Measurements from ENCODE around the genes ATP12A and RPL21.

DNA sequence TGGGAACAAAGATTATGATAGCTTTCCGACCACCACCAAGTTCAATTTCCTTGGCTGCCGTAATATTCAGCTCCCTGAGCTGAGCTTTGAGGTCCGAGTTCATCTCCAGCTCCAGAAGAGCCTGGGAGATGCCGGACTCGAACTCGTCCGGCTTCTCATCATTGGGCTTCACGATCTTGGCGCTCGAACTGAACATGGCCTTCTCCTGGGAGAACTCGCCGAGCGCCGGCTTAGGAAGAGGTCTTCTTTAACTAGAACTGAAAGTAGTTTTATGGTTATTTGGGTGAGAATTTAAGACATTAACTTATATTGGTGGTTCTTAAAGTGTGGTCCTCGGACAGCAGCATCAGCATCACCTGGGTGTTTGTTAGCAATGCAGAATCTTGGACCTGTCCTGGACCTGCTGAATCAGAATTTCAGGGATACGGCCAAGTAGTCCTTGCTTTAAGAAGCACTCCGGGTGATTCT lies 24.9 kb upstream of the MICU2 start:
- PRO-cap, result no peak

DNA sequence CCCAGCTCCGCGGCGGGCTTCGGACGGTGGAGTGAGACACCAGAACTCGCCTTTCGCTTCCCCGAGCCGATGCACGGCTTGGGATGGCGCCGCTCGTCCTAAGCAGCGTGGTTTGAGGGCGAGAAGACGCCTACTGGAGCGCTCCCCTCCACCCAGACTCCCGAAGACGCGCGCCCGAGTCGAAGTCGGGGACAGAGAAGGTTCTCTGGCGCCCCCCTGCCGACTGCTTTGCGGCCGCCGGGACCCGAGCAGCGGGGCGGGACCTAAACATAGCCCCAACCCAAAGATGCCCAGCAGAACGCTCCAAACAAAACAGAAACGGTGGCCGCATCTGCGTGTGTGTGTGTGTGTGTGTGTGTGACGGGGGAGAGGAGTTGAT lies 671 bp upstream of the FGF9 start:
- PRO-cap, result no peak

DNA sequence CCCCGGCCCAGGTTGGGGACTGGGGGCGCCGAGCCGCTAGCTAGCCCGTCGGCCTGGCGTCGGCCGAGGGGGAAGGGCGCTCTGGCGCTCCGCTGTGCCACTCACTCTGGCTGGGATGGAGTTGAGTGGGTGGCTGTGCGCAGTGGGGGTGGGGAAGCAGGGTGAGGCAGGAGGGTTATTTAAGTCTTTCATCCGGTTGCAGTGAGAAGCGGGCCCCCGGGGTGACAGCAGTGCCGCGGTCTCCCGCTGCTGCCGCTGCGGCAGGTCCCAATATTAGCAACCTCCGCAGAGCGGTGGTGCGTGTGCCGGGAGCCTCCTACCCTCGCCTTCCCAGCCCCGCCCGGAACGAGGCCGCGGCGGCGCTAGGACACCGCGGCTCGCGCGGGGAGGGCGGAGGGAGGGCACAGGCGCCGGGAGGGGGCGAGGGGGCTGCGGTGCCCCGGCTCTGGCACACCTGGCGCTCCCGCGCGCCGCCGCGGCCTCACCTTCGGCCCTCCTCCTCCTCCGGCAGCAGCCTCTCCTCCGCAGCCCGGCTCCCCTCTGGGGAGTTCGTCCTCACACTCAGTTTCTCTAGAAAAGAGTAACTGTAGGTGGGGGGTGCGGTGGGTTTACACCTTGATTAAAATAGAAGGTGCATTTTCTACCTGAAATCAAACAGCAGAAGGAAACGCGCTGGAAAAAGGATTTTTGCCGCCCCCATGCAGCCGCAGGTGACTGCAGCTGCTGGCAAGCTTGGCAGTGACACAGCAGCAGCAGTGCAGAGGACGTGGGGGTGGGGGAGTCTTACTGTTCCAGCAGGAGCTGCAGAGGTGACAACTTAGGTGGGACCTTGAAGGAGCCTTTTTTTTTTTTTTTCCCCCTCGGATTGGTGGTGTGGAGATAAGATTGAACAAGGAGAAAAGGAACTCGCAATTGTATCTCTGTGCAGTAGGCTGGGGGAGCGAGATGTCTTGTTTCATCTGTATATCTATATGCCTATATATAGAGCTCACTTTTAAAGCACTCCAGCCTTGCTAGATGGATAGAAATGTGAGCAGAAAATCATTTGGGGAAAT lies 4.5 kb downstream of the FGF9 start:
- PRO-cap, result unidirectional peak, minus-strand start at position 338 of the sequence

DNA sequence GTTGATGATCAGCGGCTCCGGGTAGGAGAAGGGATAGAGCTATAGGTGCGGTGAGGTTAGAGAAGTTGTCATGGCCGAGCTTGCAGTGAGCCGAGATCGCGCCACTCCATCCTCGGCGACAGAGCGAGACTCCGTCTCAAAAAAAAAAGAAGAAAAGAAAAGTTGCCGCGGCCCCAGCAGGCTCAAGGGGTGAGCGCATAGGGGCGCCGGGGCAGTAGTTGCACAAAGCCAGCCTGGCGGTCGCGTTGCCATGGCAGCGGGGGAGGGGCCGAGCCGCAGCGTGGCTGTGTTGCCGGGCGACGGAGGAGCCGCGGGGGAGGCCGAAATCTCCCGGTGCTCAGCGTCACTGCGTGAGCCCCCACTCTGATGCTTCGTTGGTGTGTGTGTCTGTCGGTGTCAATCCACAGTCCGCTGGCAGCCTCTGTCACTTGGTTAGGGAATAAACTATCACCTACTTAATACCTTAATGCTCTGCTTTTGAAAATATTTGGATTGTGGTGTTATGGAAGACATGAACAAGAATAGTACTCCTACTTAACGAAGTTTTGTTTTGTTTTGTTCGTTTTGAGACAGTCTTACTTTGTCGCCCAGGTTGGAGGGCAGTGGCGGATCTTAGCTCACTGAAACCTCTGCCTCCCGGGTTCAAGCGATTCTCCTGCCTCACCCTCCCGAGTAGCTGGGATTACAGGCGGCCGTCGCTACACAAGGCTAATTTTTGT lies 91.0 kb upstream of the MIPEP start:
- PRO-cap, result no peak

DNA sequence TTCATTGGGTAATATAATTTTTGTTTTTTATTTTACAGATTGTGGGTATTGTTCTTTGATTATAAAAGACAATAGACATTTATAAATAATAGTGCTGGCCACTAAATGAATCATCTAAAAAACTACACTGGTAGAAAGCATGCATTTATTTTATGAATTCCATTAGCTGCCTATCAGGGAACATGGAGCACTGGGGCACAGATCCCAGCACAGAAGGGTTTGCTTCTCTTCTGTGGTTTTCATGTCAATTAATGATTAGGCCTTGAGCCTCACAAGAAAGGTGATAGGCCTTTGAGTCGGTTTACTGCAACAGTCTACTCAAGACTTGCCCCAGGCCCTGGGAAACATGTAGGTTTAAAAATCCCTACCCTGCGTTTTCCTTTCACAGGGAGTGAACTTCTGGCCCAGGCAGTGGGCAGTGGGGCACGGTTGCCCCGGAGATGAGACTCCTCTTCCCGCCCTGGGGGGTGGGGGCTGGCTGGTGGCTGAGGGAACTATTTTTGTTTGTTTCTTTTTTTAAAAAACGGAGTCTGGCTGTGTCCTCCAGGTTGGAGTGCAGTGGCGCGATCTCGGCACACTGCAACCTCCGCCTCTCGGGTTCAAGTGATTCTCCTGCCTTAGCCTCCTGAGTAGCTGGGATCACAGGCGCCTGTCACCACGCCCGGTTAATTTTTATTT lies 637 bp upstream of the SPATA13 start:
- PRO-cap, result no peak

DNA sequence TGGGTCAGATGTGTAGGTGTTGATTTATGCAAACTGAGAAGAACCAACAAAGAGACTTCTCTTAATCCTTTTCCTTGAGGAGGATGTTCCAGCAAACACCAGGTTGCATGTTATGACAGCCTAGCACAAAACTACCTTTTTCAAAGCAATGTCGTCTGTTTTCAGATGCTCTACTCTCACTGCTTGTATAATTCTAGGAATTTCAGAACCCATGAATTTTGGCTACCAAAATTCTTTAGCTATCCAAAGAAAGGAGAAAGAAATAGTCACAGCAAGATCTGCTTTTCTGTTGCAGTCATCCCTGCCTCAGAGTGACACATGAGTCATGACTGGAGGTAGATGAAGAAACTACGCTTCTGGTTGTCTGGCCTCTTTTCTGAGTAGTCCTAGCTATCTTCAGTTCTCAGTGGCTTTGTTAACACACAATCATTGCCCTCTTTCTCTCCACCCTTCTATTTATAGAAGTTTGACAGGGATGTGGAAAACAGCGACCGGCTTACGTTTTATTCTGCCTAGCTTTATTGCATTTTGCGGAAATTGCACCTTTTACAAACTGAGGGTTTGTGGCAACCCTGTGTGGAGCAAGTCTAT lies 26.5 kb downstream of the SPATA13 start:
- PRO-cap, result no peak

- PRO-cap, result no peak
These were observed 52.9 kb upstream of the C1QTNF9 start for GRCh38 chr13:24256527-24256776.

- PRO-cap, result no peak
These were observed 72.7 kb downstream of the PARP4 start for GRCh38 chr13:24439937-24440198.

- PRO-cap, result no peak
These were observed 28.9 kb upstream of the PARP4 start for GRCh38 chr13:24541325-24541989.

- PRO-cap, result no peak
These were observed 49.4 kb upstream of the ATP12A start for GRCh38 chr13:24630715-24631349.

DNA sequence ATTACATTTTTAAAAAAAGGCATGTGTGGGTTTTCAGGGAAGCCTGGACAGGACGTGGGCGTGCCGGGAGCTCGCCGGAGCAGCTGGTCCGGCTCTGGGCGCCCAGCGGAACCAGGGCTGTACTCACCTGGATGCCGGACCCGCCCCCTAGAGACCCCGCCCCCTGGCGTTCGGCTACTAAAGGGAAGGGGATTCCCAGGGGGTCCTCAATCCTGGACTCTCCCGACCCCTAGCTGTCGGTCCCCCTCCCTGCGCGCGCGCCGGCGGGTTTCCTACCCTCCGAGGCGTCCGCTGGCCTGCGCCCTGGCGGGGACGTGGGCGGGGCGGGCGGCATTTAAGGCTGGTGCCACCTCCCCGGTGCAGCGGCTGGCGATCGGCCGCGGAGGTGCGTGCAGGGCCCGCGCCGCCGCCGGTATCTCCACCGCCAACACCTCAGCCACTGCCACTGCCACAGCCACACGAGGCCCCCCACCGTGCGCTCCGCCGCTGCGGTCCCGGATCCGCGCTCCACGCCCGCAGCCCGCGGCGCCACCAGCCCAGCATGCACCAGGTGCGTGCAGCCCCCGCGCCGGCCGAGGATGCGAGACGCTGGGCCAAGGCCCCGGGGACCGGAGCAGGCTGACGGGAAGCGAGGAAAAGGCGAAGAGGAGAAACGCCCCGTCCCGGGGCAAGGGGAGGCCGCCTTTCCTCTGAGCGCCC lies at the start of gene ATP12A:
ATP12A (plus strand) TSS at position 206 of the 699 bp plus-strand sequence.
- PRO-cap, result unidirectional peak, plus-strand start at position 362 of the sequence

- PRO-cap, result no peak
These were observed 3.0 kb upstream of the CENPJ start for GRCh38 chr13:24925564-24926212.

GRCh38 chr13:25170314-25171102 lies 1.6 kb downstream of the AMER2 start:
- PRO-cap, result unidirectional peak, minus-strand start at chr13:25170893

DNA sequence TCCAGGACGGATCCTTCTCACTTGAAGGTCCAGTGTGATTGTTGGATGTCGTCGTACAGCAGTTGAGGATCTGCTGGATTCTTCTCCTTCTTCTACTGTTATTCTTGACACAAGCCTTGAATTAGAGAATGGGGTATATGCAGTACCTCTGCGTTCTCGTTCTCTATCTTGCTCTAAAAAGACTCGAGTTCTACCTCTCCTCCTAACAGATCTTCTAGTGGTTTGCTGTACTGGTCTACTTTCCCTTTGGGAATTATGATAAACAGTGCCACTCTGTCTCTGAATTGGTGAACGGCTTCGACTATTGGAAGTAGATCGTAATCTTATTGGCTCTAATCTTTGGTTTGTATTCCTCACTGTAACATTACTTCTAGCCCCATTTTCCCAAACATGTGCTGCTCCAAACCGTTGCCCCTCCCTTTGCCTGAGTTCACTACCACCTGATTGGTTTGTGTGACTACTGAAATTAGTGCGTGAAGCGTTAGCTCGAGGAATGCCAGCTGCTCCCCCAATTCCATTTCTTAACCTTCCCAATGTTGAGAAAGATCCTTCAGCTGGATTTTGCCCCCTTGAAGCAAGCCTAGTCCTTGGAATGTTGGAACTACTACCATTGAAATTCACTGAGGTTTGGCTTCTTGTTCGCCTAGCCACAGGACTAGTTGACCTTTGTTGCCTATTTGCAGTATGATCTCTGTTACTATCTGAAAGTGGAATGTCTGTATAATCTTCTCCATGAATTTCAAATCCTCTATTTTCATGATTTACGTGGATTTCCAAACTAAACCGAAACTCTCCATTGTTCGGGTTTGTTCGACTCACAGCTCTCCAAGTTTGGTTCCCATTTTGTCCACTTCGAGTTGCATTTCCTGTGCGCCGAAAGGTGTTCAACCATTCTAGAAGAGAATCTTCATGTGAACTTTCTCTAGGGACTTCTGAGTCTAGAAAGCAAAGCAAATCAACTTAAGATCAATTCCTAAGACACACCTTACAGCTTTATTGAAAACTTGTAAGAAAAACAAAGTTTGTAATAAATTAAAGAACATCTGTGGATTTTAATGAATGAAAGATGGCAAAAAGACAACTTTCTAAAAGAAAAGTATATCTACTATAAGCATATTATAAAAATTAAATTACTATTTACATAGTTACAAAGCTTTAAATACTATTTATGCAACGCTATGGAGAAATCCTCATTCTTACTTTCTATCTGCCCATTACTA lies 7.0 kb downstream of the RNF6 start:
- PRO-cap, result no peak

GRCh38 chr13:26758928-26759599 lies 1.5 kb downstream of the GPR12 start:
- PRO-cap, result no peak

- PRO-cap, result no peak
These were observed 196.1 kb upstream of the GPR12 start for GRCh38 chr13:26956458-26957232.

DNA sequence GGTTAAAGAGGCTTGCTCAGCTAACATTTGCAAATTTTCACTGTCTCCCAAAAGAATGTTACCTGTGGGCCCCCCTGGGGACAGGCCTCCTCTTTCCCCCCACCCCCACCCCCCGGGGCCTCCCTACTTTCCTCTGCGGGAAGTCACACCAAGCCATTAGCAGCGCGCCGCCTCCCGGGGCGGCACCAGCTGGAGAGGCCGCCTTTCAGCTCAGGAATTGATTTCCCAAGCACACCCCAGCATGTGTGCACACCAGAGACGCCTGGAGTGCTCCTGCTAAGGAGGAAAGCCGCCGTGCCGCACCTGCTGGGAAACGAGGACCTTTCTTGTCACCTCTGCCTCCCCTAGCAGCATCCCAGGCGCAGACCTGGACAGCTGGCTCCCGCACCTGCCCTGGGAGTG lies 165.2 kb downstream of the USP12 start:
- PRO-cap, result unidirectional peak, plus-strand start at position 255 of the sequence

DNA sequence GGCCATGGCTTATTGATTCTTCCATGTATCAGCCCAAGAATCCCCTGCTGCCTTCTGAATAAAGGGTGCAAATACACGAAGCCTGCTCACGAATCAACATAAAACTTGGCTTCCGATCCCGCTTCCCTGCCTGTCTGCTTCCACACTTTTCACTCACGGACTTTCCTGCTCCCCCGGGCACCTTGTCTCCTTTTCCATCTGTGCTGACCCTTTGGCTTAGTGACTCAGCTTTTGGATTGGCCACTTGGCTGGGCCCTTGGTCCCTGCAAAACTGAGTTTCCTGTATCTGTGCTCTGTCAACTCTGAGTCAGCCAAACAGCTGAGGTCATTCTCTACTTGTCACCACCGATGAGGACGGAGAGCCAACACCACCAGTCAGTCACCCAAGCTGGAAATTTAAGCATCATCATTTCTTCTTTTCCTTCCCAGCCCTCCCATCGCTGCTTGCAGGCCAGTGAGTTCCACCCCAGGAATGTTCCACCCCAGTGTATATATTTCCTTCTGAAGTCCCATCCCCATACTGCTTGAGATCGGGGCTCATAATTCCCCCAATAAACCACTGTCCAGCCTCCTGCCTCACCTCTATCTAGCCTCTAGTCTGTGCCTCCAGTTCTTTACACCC lies 11.4 kb upstream of the USP12 start:
- PRO-cap, result no peak

DNA sequence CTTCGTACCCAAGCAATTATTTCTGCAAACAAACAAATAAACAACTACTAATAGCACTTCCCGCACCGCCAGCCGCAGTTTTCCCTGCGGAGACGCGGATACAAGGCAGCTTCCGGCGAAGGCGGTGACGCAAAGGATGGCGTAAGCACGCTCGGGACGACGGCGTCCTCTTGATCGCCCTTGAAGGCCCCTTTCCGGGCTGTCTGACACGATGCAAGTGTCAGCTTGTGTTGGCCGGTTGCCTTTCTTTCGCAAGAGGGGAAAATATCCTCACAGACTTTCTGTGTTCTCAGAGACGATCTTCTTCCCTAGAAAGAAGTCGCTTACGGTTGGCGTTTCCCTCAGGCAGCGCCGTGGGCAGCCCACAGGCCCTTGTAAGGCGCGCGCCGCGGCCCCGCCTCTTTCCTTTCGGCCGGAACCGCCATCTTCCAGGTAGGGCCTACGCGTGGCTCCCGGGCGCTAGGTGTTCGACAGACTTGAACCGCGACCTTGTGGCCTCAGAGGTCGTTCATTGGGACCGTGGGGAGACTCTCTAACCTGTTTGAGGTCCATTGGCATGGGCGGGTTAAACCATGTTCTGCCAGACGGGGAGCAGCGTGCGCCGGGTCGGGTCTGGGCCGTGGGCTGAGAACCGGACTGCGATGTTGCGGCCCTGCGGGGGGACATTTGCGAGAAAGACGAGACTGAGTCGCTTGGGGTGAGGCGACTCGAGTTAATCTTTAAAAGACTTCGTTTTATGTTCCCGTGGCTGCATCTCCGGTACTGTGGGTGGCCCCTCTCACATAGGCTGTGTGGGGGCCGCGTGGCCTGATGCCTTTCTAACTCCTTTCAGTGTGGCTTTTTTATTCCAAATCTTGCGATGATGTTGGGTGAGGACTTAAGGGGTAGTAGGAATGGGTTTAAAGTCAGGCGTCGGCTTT lies at the start of gene RPL21:
RPL21 (plus strand) TSS at position 405 of the 920 bp plus-strand sequence.
- PRO-cap, result bidirectional peak, plus-strand start at position 405 of the sequence, minus-strand start at position 84 of the sequence

- PRO-cap, result no peak
These were observed 1.1 kb downstream of the RPL21 start for GRCh38 chr13:27252405-27252932.